Breast (tissue), 4 donors: ENCODE data around the genes TOP2B and LRRC3B.

GRCh38 chr3:23826272-23826837 lies 20.6 kb downstream of the UBE2E1 start:
- PRO-cap, 3 experiments = no peak in any of the 3 experiments
- RRBS = no CpG with 5 or more reads among the region's 2 CpGs

DNA sequence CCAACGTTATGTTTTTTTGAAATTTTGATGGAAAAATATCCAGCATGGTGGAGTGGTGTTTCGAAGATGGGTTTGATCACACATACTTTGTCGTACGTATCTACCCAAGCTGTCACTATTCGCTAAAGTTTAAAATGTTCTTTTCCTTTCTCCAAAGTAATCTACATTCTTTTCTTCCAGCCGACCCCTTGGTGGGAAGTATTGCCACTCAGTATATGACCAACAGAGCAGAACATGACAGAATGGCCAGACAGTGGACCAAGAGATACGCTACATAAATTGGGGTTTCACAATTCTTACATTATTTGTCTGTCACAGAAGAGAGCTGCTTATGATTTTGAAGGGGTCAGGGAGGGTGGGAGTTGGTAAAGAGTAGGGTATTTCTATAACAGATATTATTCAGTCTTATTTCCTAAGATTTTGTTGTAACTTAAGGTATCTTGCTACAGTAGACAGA lies 26.4 kb downstream of the NKIRAS1 start:
- PRO-cap, 3 experiments = no peak in any of the 3 experiments
- RRBS = no CpG with 5 or more reads among the region's 7 CpGs

GRCh38 chr3:23918393-23918691 lies 1.4 kb downstream of the RPL15 start:
- PRO-cap, 3 experiments = no peak in any of the 3 experiments
- RRBS = no CpG with 5 or more reads among the region's 12 CpGs

DNA sequence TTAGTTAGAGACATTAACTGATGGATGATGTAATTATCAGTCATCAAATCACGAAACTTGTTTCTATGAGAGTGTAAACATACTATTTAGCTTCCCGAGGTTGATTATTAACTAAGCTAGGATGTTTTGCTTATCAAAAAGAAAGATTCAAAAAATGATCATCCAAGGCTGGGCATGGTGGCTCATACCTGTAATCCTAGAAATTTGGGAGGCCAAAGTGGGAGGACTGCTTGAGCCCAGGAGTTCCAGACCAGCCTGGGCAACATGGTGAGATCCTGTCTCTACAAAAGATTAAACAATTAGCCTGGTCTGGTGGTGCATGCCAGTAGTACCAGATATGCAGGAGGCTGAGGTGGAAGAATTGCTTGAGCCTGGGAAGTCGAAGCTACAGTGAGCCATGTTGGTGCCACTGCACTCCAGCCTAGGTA lies 10.7 kb downstream of the RPL15 start:
- PRO-cap, 3 experiments = no peak in any of the 3 experiments
- RRBS = no CpG with 5 or more reads among the region's 3 CpGs

DNA sequence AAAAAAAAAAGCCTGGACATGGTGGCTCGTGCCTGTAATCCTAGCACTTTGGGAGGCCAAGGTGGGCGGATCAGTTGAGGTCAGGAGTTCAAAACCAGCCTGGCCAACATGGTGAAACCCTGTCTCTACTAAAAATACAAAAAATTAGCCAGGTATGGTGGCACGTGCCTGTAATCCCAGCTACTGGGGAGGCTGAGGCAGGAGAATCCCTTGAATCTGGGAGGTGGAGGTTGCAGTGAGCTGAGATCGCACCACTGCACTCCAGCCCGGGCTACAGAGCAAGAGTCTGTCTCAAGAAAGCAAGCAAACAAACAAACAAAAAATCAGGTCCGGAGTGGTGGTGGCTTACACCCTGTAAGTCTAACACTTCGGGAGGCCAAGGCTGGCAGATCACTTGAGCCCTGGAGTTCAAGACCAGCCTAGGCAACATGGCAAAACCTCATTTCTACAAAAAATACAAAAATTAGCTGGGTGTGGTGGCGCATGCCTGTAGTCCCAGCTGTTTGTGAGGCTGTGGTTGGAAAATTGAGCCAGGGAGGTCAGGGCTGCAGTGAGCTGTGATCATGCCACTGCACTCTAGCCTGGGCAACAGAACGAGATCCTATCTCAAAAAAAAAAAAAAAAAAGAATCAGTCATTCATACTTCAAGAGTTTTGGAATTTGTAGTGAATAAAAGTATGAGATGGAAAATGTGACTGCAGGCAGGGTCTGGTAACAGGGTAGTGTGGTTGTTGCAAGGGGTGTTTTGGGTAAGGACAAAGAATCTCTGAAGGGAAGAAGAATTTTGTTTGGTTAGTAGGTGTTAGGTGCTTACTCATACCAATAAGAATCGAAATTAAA lies 13.8 kb downstream of the NR1D2 start:
- PRO-cap, 3 experiments = no peak in any of the 3 experiments
- RRBS = no CpG with 5 or more reads among the region's 10 CpGs

DNA sequence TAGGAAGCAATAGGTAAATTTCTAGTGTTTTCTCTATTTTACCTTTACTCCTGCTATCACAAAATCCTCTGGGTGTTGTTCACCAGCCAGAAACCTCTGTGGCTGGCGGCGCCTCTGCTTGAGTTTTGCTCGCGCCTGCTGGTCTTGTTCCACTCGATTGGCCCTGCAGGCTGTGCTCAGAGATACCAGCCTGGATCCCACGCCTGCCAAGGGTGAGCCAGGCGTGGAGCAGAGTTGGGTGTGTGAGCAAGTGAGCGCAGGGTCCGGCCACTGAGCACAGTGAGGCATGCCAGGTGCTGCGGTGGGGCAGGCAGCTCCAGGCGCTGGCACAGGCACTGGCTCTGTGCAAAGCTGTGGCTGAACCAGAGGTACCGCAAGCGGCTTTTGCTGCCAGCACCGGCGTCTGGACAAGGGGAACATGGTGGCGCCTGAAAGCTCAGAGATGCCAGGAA lies 73.6 kb downstream of the NR1D2 start:
- PRO-cap, 3 experiments = no peak in any of the 3 experiments
- RRBS = 74% methylated on average over 3 of the region's 16 CpGs

- PRO-cap, 3 experiments = no peak in any of the 3 experiments
- RRBS = no CpG with 5 or more reads among the region's 2 CpGs
These were observed 222.3 kb downstream of the NR1D2 start for GRCh38 chr3:24167391-24167770.

- PRO-cap, 3 experiments = no peak in any of the 3 experiments
- RRBS = no CpG with 5 or more reads among the region's 1 CpG
These were observed 250.1 kb downstream of the THRB start for GRCh38 chr3:24244505-24245004.

DNA sequence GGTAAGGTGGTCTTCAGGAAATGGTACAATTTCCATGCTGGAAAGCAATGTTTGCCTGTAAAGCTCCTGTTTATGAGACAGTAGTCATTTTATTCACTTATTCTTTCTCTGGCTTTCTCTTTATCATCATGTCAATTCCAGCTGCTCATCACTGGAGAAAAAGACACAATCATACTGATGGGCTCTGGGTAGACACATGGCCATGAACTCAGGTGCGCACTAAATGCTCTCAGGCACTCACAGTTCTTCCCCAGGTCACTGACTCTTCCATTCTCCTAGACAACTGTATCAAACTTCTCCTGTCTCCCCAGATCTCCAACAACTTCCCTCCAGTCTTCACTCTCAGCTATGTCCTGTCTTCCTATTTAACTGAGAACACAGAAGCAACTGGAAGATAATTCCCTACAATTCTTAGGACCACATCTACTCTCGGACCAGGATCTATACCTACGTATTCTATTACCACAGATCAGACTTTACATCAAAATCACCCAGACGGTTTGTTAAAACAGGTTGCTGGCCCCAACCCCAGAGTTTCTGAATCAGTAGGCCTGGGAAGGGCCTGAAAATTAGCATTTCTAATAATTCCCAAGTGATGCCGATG lies 234.1 kb downstream of the THRB start:
- PRO-cap, 3 experiments = no peak in any of the 3 experiments
- RRBS = no CpG with 5 or more reads among the region's 5 CpGs

DNA sequence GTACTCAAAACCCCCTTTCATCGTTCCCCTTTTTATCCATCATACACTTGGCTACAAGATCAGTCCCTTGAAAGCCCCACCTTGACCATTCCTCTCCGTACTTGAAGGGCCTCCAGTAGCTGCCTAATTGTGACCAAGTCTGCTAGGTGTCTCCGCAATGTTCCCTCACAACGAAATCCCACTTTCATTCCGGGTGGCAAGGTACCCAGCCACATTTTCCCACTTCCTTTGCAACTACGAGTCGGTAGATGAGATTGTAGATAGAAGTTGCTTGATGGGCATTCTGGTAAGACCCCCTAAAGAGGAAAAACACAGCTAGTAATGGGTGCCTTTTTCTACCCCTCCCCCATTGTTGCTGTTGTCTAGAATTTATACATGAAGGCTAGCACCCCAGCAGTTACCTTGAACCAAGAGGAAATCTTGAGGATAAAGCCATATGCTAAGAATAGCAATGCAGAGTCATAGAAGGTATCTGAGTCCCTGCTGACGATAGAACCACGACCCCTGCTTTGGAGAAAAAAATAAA lies 162.7 kb downstream of the THRB start:
- PRO-cap, 3 experiments = no peak in any of the 3 experiments
- RRBS = no CpG with 5 or more reads among the region's 9 CpGs

GRCh38 chr3:25151348-25152037 lies 276.6 kb upstream of the RARB start:
- PRO-cap, 3 experiments = peak in 1 of 3 experiments; most common minus-strand start chr3:25151640 (in 1)
- RRBS = no CpG with 5 or more reads among the region's 11 CpGs

GRCh38 chr3:25572342-25572860 lies 92.3 kb downstream of the TOP2B start:
- PRO-cap, 3 experiments = no peak in any of the 3 experiments
- RRBS = no CpG with 5 or more reads among the region's 5 CpGs

GRCh38 chr3:25618351-25618884 lies 46.3 kb downstream of the TOP2B start:
- PRO-cap, 3 experiments = no peak in any of the 3 experiments
- RRBS = no CpG with 5 or more reads among the region's 4 CpGs

DNA sequence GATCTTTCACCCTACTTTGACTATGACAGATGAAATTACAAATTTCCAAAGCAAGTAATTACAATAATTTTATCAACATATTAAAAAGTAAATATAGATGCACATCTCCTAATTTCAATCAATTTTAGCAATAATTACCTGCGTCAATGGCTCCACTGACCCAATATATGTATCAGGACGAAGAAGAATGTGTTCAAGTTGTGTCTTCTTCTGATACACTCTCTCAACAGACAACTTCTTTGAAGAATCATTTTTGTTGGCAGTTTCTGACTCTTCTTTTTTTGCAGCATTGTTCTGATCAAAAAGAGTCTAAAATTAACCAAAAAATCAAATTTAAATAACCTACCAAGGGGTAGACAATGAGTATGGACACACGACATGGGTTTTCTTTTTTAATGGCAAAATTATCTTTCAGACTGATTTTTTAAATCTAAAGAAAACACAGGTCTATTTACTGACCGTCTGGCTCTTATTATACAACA lies 19.5 kb downstream of the TOP2B start:
- PRO-cap, 3 experiments = no peak in any of the 3 experiments
- RRBS = no CpG with 5 or more reads among the region's 4 CpGs

GRCh38 chr3:25664485-25665001 lies at the start of gene TOP2B:
Gene TOP2B (minus strand): TSS chr3:25664907.
- PRO-cap, 3 experiments = peak in 3 of 3 experiments; most common minus-strand start chr3:25664884 (in 3)
- RRBS = 2% methylated on average over 52 of the region's 69 CpGs

GRCh38 chr3:26622526-26623449 lies at the start of gene LRRC3B:
Gene LRRC3B (plus strand): TSS chr3:26622772.
- PRO-cap, 3 experiments = peak in 1 of 3 experiments; most common plus-strand start chr3:26623227 (in 1); most common minus-strand start chr3:26622713 (in 1)
- RRBS = 2% methylated on average over 25 of the region's 77 CpGs

GRCh38 chr3:27138153-27138403 lies 231.1 kb downstream of the NEK10 start:
- PRO-cap, 3 experiments = no peak in any of the 3 experiments
- RRBS = no CpG with 5 or more reads among the region's 2 CpGs

GRCh38 chr3:27433798-27434420 lies 50.3 kb downstream of the SLC4A7 start:
- PRO-cap, 3 experiments = no peak in any of the 3 experiments
- RRBS = no CpG with 5 or more reads among the region's 6 CpGs

GRCh38 chr3:27435192-27436057 lies 48.8 kb downstream of the SLC4A7 start:
- PRO-cap, 3 experiments = no peak in any of the 3 experiments
- RRBS = no CpG with 5 or more reads among the region's 6 CpGs

DNA sequence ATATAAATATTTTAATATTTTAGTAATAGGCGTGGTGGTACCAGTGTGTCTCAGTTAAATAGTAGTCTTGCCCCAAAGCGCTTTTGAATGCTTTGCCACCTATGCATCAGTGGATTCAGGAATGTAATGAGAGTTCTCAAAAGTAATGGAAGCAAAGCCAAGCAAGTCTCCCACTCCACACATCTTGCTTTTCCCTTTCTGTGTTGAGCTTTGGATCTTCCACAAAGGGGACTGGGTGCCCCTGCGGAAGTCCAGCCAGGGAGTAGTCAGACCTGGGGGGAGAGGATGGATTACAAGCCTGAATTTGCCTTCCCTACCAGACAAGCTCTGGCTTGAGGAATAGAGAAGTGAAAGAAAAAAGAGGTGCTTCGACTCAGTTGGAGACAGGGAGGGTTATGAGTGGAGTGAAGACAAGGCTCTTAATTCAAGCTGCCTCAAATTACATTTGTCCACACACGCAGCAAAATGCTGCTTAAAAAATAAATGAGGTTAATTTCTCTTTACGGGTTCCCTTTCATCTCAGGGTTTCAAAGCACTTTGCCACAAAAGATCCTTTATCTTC lies 48.9 kb upstream of the SLC4A7 start:
- PRO-cap, 3 experiments = peak in 1 of 3 experiments; most common plus-strand start position 376 of the sequence (in 1)
- RRBS = no CpG with 5 or more reads among the region's 6 CpGs